SK-N-DZ (cell line): Measurements from ENCODE around the gene ANAPC1.

DNA sequence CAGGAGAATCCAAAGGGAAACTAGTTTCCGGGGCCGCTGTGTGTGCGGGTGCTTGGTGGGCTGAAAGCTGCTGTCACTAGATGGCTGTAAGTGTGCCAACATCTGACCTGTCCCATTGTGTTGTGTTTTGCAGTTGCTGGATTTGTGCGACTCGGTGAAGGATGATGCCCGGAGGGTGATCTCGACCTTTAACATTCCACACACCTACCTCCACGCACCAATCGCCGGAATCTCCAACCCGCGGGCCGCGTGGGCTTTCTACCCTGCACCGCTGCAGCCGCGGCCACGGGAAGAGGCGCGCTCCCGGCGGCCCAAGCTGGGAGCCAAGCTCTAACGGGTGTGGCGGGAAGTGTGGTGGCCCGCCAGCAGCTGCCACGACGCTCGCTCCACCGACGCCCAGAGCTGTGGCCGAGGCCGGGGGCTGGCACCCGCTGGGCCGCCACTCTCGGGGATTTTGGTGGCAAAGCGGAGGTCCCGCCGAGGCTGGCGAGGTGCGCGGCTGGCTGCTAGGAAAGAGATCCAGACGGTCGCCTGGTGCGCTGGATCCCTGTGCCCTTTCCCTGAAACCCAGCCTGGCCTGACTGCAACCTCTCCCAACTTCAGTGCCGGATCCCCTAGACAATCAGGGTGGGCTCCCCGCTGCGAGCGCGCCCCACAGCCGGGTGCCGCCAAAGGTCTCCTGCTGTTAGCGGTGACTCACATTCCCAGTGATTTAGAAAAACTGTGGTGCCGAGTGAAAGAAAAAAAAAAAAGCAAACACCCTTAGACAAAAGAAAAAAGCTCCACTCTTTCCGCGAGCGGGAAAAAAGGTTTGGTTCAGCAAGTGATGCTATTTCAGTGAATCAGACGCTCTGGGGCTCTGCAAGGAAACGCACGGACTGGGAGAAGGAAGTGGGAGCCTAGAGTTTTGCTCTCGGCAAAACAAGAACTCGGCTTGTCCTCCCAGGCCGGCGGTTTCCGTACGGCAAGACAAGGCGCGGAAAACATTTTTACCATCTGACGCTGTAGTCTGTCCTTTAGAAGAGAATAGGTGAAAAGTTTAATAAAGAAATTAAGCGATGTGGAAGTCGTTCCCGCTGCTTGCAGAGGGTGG, 2.9 kb upstream of the BCL2L11 start:
RAMPAGE:
- cytosol, long total RNA = no peak
- nucleus, long total RNA = no peak

RAMPAGE:
- cytosol, long total RNA = no peak
- nucleus, long total RNA = no peak
These were observed 87.1 kb downstream of the BCL2L11 start for GRCh38 chr2:111207478-111208517.

GRCh38 chr2:111346282-111346940, 225.7 kb downstream of the BCL2L11 start:
RAMPAGE:
- cytosol, long total RNA = no peak
- nucleus, long total RNA = no peak

DNA sequence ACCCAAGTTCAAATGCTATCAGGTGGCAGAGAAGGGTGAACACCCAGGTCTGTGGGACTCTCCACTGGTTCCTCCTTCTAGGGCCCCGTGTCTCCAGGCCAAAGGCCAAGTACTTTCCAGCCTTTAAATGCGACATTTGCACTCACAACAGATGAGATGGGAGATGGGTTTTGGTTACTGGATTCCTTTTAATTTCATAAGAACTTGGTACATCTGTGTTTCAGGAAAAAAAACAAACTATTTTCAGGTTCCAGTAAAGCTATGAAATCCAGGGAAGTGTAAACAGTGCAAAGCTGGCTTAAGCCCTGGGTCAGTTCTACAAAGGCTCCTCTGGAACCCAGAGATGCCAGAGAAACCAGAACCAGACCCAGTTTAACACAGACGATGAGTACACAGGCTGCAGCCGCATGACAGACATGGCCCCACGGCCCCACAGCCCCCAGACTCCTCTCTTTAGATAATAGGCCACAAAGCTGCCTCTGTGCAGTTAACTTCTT, 361.6 kb downstream of the ANAPC1 start:
RAMPAGE:
- cytosol, long total RNA = no peak
- nucleus, long total RNA = no peak

DNA sequence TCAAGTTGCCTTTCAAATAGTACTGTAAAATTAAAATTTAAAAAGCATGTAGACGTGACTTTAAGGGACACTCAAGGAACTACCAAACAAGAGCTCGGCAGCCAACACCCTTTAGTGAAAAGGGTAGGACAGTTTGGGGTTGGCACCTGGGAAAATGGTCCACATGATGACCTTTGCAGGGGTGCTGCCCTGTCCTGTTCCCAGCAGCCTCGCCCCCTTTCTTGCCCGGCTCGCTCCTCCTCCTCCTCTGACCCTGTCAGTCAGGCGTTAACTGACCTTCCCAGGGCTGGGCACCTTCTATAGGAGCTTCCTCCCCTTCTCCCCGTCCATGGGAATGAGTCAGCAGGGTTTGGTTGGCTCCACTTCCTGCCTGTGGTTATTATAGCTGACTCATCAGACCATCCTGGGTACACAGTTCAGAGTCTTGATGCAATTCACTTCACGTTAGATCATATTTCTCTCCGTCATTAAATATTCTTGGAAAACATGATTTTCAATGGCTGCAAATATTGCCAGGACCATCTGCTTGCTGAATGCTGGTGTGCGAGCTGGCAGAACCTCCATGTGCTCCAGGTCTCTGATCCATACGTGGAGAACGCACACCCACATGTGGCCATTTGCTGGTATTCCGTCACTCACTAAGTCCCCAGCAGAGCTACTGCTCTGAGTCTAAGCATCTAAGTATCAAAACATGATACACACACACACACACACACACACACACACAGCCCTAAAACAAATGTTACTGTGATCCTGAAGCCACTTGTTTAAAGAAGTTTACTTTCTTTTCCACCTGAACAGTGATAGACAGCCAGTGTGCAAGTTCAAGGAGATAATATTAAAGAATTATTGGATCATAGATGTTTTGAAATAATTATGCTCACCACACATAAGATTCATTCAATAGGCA, 185.0 kb downstream of the ANAPC1 start:
RAMPAGE:
- cytosol, long total RNA = no peak
- nucleus, long total RNA = no peak

RAMPAGE:
- cytosol, long total RNA = start-site peak on the minus strand at chr2:111884125-111884185, 541 and 96 reads in 2 replicates
- nucleus, long total RNA = start-site peak on the minus strand at chr2:111884125-111884185, 707 and 236 reads in 2 replicates
These were observed at the start of gene ANAPC1 for GRCh38 chr2:111883377-111884572. TSS of gene ANAPC1 (minus strand) at chr2:111884193.

RAMPAGE:
- cytosol, long total RNA = no peak
- nucleus, long total RNA = no peak
These were observed 470 bp upstream of the ANAPC1 start for GRCh38 chr2:111884573-111884753.

DNA sequence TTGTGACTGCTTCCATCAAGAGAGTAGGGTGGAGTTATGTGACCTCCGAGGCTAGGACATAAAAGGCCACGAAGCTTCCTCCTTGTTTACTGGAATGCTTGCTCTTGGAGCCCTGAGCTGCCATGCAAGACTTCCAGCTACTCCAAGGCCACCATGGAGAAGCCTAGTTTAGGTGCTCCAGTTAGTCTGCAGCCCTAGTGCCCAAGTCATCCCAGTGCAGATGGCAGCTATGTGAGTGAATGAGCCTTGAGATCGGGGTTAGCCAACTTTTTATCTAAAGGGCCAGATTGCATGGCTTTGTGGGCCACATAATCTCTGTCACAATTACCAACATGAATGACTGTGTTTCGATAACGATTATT, 2.3 kb upstream of the MERTK start:
RAMPAGE:
- cytosol, long total RNA = no peak
- nucleus, long total RNA = no peak

DNA sequence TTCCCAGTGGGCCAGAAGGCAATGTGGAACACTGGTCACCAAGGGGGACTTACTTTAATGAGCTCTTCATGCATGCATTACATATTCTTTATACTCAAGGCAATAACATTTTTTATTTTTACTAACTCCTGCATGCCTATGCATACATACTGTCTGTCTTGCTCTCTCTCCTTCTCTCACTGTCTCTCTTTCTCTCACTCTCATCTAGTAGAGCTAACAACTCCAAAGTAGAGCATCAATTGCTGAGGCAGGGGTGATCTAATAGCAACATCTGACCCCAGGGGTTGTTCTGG, 51.0 kb upstream of the TMEM87B start:
RAMPAGE:
- cytosol, long total RNA = no peak
- nucleus, long total RNA = no peak

DNA sequence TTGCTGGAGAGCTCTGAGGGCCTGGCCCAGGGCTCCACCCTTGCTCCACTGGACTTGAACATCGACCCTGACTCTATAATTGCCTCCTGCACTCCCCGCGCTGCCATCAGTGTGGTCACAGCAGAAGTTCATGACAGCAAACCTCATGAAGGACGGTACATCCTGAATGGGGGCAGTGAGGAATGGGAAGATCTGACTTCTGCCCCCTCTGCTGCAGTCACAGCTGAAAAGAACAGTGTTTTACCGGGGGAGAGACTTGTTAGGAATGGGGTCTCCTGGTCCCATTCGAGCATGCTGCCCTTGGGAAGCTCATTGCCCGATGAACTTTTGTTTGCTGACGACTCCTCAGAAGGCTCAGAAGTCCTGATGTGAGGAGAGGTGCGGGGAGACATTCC, 26.6 kb upstream of the TMEM87B start:
RAMPAGE:
- cytosol, long total RNA = no peak
- nucleus, long total RNA = no peak

GRCh38 chr2:112063533-112064522, 8.8 kb downstream of the TMEM87B start:
RAMPAGE:
- cytosol, long total RNA = no peak
- nucleus, long total RNA = no peak

DNA sequence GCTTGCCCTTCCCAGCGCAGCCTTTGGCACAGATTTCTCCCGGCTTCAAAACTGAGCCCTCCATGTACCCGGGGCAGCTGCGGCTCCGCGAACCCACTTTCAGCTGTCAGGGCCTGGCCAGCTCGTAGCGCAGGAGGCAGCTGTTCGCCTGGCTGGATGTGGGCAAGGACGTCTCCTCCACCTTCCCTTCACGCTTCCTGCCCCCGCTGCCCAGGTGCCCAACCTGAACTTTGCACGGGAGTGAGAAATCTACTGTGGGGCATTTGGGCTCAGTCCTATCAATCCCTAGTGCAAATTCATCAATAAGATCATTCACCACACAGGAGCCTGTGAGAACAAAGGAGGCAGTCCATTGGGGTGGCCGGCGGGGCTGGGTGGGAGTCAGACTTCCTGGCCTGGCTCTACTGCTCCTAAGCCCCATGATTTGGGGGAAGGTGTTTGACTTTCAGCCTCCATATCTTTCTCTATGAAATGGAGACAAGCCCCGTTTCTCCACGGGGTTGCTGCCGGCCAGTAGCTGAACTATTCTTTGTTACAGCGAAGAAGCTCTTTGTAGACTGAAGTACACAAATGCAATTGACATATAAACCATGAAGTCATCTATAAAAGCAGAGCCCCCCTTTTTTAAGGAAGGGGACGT, 17.8 kb downstream of the FBLN7 start:
RAMPAGE:
- cytosol, long total RNA = no peak
- nucleus, long total RNA = no peak

DNA sequence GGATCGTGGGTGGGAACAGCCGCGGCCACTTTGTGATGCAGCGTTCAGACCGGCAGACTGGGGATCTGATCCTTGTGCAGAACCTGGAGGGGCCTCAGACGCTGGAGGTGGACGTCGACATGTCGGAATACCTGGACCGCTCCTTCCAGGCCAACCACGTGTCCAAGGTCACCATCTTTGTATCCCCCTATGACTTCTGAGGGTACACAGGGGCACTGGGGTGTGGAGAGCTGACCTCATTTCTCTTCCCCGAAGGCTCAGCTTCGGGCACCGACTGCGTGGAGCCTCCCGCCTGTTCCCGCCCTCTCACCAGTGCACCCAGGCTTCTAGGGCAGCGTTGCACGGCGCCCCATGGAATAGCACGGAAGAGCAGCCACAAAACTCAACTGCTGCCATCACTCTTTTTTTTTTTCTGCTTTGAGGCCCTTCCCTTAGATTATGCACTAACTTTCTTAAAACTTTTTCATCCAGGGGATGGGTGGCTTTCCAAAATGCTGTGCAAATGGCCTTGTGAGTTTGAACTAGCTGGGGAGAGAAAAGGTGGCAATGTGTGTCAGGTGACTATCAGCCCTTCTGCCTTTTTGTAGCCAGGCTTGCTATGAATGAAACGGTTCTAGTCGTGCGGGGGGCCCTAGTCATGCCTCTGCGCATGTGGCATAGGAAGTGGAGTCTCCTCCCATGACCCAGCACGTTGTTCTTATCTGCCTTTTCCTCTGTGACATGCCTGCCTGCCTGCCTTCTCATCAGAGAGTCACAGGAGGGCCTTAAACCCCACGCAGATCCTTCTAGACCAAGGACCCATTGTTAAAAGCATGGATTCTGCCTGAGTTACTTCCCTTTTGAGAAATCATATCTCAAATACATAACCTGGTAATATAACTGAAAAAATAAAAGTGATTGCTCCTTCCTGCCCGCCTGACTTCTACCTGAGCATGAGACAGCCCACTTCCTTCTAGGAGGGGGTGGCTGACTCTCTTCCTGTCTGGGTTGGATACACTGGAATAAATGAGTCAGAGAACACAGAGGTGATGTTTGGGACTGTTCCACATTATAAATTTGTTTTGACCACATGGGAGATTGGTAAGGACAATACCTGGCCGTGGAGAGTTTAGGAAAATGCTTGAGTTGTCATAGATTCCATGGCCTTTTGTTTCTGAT, 49.5 kb downstream of the FBLN7 start:
RAMPAGE:
- cytosol, long total RNA = no peak
- nucleus, long total RNA = no peak

DNA sequence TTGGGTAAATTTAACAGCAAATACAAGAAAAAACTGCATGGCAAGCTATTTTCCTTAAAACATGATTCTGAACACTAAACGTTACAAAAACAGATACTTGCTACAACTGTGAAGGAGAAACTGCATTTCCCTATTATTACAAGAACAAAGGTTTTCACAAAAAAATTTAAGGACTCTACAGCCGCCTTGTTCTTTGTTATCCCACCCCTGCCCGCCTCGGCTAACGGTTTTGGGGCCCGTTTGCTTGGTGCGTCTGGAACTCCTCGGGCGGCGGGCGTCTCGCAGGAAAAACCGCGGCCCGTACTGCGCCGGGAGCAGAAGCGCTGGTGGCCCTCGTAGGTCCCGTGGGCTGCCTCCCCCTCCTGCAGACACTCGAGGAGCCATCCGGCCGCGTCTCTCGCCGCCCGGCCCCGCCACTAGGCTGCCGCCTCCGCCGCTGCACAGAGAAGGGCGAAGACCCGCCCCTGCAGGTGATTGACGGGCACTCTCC, 347 bp upstream of the ZC3H6 start:
RAMPAGE:
- cytosol, long total RNA = start-site peak on the minus strand centred at position 393 of the sequence, 68 bp wide, 12 and 16 reads in 2 replicates
- nucleus, long total RNA = no peak

RAMPAGE:
- cytosol, long total RNA = no peak
- nucleus, long total RNA = no peak
These were observed 9.4 kb upstream of the CHCHD5 start for GRCh38 chr2:112574876-112575575.

RAMPAGE:
- cytosol, long total RNA = no peak
- nucleus, long total RNA = no peak
These were observed 30.0 kb downstream of the CHCHD5 start for GRCh38 chr2:112614175-112615081.

DNA sequence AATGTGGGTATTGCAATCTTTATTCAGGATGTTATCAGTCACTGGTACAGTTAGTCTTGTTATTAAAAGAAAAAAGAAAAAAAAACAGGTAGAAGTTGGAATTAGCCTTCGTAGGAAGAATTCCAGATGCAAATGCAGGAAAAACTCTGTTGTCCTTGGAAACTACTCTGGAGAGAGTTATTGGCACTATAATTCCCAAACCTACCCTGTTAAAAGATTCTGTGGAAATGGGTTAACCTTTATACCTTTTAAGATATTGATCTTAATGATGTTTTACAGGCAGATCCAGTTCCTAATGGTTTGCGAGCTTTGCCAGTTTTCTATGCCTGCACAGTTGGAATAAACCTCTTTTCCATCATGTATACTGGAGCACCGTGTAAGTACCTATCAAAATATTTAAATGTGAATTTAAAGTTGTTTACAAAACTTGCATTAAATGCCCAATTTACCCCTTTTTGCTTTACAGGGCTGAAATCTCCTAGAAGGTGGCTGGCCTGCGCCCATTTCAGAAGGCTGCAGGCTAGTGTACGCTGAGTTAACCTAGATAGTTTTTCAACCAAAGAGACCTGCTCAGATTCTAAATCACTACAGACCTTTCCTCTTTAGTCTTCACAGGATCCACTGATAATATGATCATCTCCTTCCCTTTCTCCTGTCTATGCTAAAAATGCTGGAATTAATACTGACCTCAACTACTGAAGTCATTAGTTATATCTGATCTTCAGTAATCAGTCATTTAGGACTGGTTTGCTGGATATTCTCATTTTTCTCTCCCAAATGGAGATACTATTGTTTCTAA, 6.9 kb downstream of the SLC20A1 start:
RAMPAGE:
- cytosol, long total RNA = no peak
- nucleus, long total RNA = no peak

DNA sequence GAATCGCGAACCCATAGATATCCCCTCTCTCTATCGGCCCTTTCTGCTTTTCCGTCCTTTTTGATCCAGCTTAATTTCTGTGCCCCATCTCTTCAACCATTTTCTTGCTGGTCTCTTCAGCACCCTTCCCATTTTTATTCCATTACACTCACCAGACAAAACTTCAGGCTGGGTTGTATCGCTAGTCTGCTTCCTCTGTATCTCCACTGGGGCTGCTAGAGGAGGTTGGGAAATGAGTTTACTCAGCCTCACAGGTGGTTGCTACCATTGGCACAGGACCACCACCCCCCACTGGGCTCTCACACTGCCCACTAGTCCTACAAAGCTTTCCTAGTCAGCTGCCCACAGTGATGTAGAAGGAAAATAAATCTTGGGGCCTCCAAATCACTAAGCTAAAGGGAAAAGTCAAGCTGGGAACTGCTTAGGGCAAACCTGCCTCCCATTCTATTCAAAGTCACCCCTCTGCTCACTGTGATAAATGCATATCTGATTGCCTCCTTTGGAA, 12.2 kb upstream of the IL1B start:
RAMPAGE:
- cytosol, long total RNA = no peak
- nucleus, long total RNA = no peak

RAMPAGE:
- cytosol, long total RNA = no peak
- nucleus, long total RNA = no peak
These were observed 25.3 kb upstream of the IL37 start for GRCh38 chr2:112885660-112886088.

DNA sequence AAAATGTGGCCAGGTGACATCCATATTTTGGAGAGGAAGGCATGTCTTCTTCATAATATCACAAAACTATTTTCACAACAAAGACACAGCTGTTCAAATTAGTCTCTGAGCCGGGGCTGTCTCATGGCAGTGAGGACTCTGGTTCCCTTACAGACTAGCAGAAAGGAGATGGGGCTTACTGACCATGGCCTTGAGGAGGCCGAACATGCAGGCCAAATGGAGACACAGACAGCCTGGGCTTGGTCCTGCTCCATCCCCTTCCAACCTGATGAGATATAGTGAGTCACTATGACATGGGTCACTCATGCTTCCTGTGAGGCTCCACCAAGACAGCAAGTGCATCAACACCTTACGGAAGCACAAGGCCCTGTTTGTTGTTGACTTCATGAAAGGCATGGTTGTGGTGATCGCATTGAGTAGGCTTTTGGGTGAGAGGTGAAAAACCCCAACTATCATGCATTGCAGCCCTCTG, 9.8 kb downstream of the IL37 start:
RAMPAGE:
- cytosol, long total RNA = no peak
- nucleus, long total RNA = no peak